Skeletal muscle tissue (tissue), 7 donors: ENCODE data around the genes ASB11, CA5B and ZRSR2.

GRCh38 chrX:13937197-13937733 lies 92.4 kb downstream of the GEMIN8 start:
- PRO-cap, 3 experiments: no peak in any of the 3 experiments
- RAMPAGE, long total RNA: no peak
- RRBS, 2 experiments: no CpG with 5 or more reads among the region's 12 CpGs

- PRO-cap, 3 experiments: no peak in any of the 3 experiments
- RAMPAGE, long total RNA: no peak
- RRBS, 2 experiments: no CpG with 5 or more reads among the region's 4 CpGs
These were observed 144.5 kb downstream of the GLRA2 start for GRCh38 chrX:14673691-14674335.

DNA sequence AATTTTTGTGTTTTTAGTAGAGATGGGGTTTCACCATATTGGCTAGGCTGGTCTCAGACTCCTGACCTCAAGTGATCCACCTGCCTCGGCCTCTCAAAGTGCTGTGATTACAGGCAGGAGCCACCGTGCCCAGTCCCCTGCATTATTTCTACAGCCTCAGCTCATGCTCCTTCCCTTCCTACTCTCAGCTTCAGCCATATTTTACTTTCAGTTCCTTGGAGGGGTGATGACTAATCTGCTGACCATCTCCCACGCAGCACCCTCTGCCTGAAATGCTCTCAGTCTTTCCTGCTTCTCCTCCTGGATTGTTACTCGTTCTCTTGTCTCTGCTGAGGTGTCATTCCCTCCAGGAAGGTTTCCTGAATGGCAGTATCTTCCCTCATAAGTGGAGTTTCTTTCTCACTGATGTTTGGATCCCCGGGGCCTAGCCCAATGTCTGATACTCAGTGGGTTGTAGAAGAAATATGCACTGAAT lies 63.3 kb downstream of the MOSPD2 start:
- PRO-cap, 3 experiments: no peak in any of the 3 experiments
- RAMPAGE, long total RNA: no peak
- RRBS, 2 experiments: no CpG with 5 or more reads among the region's 5 CpGs

DNA sequence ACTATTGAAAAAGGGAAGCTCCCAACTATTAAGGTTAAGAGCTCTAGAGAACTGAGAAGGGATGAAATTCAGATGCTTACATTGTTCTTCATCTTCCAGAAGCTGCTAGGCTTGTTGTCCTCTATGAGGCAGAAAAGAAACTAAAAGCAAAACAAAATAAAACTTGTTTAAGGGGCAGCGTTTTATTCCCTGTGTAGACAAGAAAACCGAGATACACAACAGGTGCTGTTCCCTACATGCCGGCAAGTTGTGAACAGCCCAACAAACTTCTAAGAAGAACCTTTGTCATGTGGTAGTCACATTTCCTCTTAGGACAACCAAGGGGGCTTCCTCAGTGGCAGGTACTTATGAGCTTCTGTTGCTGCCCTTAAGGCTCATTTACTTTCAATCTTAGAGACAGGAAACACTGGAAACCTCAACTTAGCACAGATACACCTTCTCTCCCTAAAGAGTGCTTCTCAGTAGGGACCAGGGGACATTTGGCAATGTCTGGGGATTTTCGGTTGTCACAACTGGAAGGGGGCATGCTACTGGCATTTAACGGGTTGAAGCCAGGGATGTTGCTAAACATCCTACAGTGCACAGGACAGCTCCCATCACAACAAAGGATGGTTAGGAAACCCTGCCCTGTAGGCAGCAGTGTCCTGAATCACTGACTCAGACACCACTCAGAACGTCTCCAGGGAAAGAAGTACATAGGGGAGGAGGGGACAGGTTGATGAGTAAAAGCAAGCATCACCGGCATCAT lies 111.1 kb downstream of the ASB9 start:
- PRO-cap, 3 experiments: no peak in any of the 3 experiments
- RAMPAGE, long total RNA: no peak
- RRBS, 2 experiments: no CpG with 5 or more reads among the region's 7 CpGs

DNA sequence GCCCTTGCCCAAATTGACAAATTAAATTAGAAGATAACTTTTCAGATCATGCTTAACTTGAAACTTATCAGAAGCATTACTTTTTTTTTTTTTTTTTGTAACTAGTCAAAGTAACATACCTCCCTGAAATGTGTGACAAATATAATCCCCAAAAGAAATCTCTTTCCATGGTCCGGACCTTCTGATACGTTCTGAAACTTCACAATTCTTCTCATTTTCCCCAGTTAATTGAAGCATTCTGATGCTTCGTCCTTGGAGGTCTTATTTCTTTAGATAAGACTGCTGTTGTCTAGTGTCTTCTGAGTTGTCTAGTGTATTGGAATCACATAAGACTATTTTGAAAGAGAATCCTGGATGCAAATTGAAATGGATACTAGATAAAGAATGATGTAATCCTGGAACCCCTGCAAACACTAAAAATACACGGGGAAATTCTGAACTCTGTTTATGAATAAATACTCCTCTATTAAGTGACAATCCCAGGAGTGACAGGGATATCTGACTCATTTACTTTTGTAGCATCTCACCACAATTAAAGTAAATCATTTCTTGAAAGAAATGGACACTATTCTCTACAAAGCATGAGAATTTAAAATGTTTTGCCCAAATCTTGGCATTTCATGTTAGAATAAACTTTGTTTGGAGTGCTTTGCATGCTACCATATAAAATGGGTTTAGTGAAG lies 1.0 kb downstream of the ASB11 start:
- PRO-cap, 3 experiments: peak in 1 of 3 experiments; most common plus-strand start position 482 of the sequence (in 1); most common minus-strand start position 310 of the sequence (in 1)
- RAMPAGE, long total RNA: no peak
- RRBS, 2 experiments: no CpG with 5 or more reads among the region's 4 CpGs

DNA sequence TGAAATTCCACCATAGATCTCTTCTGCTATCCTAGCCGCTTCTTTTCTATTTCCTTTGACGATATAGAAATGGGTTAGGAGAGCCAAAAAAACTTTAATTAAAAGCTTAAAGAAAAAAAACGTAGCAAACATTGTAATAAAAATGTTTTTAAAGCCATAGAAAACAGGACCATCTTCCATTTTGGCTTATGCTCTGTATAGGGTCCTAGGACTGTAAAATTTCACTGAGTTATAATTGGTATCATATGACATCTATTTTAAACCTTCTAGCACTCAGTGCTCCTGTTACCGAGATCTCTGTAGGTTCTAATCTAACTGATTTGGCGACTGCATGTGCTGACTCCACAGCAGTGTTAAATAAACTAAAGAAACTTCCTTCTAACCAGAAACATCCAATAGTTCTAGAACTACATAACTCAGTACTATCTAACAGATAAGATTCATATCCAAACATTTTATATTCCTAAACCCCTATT lies at the start of gene ASB11:
Gene ASB11 (minus strand): TSS at position 215 of the 476 bp plus-strand sequence.
- PRO-cap, 3 experiments: peak in 1 of 3 experiments; most common plus-strand start position 302 of the sequence (in 1); most common minus-strand start position 199 of the sequence (in 1)
- RAMPAGE, long total RNA: no peak
- RRBS, 2 experiments: no CpG with 5 or more reads among the region's 5 CpGs

DNA sequence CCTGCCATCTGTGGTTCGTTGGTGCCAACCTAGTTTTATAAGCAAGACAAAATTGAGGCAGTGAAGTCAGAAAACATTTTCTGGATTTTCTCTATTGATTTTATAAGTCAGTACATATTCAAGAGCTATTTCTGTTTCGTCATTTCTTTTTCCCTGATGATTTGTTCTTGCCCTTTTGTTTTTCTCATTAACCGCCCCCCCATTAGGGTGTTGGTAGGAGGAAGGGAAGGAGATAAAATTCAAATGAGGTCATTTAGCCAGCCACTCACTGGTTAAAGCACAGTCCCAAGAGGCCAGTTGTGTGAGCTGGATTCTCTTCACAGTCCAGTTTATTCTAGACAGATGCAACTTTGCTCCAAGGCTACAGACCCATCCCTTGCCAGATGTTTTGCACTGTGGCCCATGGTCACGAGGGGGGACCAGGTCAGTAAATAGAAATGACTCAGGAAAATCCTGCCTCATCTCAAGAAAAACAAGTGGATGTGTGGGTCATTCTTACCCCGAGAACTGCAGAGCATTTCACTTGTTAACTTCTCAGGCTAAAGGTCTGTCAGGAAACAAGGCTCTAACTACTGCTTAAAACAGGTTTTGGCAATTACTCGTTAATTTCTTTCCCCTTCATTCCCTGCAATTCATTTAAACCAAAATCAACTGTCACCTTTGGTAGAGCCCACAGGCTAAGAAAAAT lies 20.5 kb upstream of the VEGFD start:
- PRO-cap, 3 experiments: no peak in any of the 3 experiments
- RAMPAGE, long total RNA: no peak
- RRBS, 2 experiments: no CpG with 5 or more reads among the region's 6 CpGs

- PRO-cap, 3 experiments: no peak in any of the 3 experiments
- RAMPAGE, long total RNA: no peak
- RRBS, 2 experiments: no CpG with 5 or more reads among the region's 1 CpG
These were observed 30.2 kb upstream of the VEGFD start for GRCh38 chrX:15414560-15414759.

DNA sequence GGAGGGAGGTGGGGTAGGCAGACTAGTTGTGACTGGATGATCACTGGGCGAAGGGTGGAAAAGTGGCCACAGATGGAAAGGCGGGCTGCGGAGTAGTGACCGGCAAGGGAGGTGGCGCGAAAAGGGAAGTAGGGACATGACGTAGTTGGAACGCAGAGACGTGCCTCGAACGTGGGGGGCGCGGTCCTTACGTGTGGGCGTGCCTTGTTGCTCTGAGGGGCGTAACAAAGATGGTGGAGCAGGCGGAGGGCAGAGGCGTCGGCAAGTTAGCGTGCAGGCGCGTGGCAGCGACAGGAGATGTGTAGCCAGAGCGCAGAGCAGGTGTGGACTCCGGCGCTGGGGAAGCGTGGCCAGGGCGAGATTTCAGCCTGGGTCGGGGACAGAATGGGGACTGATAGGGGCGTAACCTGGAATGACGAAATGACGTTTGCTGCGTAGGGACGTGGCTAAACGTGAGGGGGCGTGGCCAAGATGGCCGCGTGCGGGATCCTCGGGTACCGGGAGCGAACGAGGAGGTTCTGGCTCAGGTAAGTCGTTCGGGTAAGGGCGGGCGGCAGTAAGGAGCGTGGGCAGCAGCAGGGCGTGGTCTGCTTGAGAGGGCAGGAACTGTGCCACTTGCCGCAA lies 10.8 kb upstream of the CLTRN start:
- PRO-cap, 3 experiments: peak in 3 of 3 experiments; most common plus-strand start position 227 of the sequence (in 1); most common minus-strand start position 86 of the sequence (in 1)
- RAMPAGE, long total RNA: no peak
- RRBS, 2 experiments: no CpG with 5 or more reads among the region's 50 CpGs

GRCh38 chrX:15694801-15695590 lies 30.4 kb upstream of the CLTRN start:
- PRO-cap, 3 experiments: no peak in any of the 3 experiments
- RAMPAGE, long total RNA: no peak
- RRBS, 2 experiments: no CpG with 5 or more reads among the region's 9 CpGs

- PRO-cap, 3 experiments: peak in 3 of 3 experiments; most common plus-strand start chrX:15738278 (in 2); most common minus-strand start chrX:15737948 (in 1)
- RAMPAGE, long total RNA: no peak
- RRBS, 2 experiments: 4% methylated on average over 16 to 17 of the region's 41 CpGs
These were observed at the start of gene CA5B for GRCh38 chrX:15737759-15738403. Gene CA5B (plus strand): TSS chrX:15738270.

DNA sequence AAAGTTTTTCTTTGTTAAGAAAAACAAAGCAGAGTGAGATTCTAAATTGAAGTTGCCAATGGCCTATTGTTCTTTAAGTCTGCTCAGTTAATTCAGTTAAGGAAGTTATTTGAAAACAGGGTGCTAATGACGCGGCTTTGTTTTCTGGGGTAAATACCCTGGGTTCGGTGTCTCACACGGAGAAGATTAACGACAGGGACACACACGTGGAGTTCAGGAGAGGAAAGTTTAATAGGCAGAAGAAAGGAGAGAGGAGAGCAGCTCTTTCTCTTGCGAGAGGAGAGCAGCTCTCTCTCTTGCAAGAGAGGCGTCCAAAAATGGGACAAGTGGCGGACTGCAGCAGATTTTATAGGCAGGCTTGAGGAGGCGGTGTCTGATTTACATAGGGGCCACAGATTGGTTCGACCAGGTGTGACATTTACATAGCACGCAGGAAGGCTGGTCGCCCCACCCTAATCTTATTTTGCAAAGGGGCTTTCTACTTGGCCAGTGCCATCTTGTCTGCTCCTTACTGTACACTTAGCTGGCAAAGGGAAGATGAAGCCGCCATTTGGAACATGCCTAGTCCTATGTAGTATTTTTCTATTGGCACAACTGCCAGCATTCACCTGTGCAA lies 9.7 kb downstream of the CA5B start:
- PRO-cap, 3 experiments: no peak in any of the 3 experiments
- RAMPAGE, long total RNA: no peak
- RRBS, 2 experiments: no CpG with 5 or more reads among the region's 14 CpGs

- PRO-cap, 3 experiments: no peak in any of the 3 experiments
- RAMPAGE, long total RNA: no peak
- RRBS, 2 experiments: no CpG with 5 or more reads among the region's 5 CpGs
These were observed 11.8 kb downstream of the CA5B start for GRCh38 chrX:15749734-15750326.

DNA sequence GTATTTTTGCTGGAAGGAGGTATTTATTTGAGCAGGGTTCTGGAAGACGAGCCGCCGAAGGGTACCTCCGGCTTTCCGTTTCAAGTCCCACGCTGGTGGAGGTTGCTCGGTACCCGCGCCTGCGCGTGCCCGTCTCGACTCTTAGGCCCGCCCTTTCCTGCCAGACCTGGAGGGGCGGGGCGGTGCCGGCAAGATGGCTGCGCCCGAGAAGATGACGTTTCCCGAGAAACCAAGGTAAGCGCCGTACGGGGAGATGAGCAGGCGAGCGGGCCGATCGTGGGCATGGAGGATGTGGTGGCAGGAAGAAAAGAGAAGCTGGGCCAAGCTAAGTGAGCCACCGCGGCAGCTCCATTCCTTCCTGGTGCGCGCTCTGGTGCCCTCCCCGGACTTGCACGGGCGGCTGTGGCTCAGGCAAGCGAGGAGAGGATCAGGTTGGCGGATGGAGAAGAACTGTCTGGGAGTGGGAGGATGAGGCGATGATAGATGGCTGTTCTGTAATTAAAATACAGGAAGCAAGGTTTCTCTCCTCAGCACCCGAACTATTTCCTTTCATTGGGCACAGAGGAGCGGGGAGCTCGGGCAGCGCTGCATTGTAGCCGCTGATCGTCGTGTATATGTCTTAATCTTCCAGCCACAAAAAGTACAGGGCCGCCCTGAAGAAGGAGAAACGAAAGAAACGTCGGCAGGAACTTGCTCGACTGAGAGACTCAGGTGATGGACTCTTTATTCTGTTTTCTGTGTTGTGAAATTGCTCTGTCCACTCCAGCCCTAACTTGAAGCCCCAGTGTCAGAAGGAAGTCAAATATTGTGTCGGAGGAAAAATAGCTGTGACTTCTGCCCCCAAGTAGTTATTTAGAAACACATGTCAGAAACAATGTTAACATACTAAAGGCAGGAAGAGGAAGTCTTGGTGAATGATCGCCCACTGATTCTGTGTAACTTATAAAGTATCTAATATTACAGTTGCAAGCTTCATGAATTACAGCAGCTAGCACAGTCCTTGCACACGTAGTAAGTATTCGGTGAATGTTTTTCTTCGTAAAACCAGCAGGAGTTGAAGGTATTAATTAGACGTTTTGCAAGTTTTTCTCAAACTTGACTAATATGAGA lies at the start of gene ZRSR2:
Gene ZRSR2 (plus strand): TSS at position 182 of the 1,110 bp plus-strand sequence.
- PRO-cap, 3 experiments: peak in 3 of 3 experiments; most common plus-strand start position 169 of the sequence (in 3); most common minus-strand start position 75 of the sequence (in 2)
- RAMPAGE, long total RNA: start-site peak on the plus strand centred at position 176 of the sequence, 14 bp wide, 453 and 122 reads in 2 replicates
- RRBS, 2 experiments: 2 to 4% methylated on average over 6 of the region's 56 CpGs

DNA sequence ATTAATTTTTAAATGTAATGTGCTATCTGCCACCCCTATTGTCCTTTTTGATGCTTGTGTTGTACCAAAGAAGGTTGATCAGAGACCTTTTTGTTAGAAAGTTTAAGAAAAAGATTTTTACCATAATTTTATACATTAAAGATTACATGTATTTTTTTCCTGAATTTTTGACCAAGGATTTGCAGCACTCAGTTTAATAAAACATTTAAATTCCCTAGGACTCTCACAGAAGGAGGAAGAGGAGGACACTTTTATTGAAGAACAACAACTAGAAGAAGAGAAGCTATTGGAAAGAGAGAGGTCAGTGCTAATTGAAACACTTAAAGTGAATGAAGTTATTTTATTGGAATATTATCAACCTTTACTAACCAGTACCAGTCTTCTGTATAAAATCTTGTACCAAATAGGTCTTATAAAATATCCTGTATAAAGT lies 9.4 kb downstream of the ZRSR2 start:
- PRO-cap, 3 experiments: no peak in any of the 3 experiments
- RAMPAGE, long total RNA: no peak

DNA sequence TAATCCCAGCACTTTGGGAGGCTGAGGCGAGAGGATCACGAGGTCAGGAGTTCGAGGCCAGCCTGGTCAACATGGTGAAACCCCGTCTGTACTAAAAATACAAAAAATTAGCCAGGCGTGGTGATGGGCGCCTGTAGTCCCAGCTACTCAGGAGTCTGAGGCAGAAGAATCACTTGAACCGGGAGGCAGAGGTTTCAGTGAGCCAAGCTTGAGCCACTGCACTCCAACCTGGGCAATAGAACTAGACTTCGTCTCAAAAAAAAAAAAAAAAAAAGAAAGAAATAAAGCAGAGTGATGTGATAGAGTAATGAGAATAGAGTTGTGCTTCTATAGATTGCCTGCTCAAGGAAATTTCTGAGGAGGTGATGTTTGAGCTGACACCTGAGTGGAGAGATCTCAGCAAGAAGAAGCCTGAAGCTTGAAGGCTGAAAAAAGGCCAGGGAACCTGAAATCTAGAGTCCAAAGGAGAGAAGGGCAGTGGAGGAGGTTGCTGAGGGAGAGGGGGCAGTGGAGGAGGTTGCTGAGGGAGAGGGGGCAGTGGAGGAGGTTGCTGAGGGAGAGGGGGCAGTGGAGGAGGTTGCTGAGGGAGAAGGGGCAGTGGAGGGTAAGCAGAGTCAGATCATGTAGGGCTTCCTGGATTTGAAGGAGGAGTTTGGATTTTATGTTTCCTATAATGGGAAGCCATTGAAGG lies 15.5 kb downstream of the ZRSR2 start:
- PRO-cap, 3 experiments: no peak in any of the 3 experiments
- RAMPAGE, long total RNA: no peak
- RRBS, 2 experiments: no CpG with 5 or more reads among the region's 8 CpGs

GRCh38 chrX:15854971-15855768 lies 557 bp upstream of the AP1S2 start:
- PRO-cap, 3 experiments: peak in 3 of 3 experiments; most common plus-strand start chrX:15855100 (in 3); most common minus-strand start chrX:15855238 (in 2)
- RAMPAGE, long total RNA: no peak
- RRBS, 2 experiments: 2% methylated on average over 22 of the region's 61 CpGs

- PRO-cap, 3 experiments: no peak in any of the 3 experiments
- RAMPAGE, long total RNA: no peak
- RRBS, 2 experiments: no CpG with 5 or more reads among the region's 2 CpGs
These were observed 93.0 kb upstream of the AP1S2 start for GRCh38 chrX:15947449-15948130.

DNA sequence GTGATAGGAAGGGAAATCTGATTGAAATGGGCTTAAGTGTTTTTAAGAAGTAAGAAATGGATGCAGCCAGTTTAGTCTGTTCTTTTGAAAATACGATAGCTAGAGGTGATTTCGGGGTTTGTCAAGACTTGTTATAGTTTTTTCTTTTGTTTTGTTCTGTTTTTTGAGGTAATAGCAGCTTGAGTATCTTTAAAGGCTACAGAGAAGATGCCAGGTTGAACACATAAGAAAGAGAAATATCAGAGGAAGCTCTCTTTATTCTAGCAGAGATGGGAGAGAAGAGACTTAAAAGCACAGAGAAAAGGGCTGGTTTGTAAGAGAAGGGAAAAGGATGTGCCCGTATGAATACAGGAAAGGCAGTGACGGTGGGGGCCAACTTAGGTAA lies 121.5 kb upstream of the S100G start:
- PRO-cap, 3 experiments: no peak in any of the 3 experiments
- RAMPAGE, long total RNA: no peak
- RRBS, 2 experiments: no CpG with 5 or more reads among the region's 4 CpGs

DNA sequence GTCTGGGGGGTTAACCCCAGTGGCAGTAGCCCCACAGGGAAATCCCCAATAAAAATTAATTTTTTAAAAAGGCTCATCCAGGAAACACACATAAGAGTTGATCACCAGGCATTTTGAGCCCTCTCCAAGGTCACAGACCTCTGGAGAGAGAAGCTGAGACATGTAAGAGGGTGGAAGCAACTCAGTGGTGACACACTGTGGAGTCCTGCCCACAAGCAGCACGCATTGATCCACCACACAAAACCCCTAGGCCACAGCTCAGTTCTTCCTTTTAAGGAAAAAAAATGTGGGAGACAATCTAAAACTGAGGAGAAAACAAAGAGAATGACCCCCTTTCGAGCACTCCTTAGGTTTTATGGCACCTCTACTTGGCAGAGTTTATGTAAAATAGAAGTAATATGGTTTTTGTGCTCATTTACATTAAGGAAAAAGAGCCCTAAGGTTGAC lies 71.7 kb upstream of the S100G start:
- PRO-cap, 3 experiments: no peak in any of the 3 experiments
- RAMPAGE, long total RNA: no peak
- RRBS, 2 experiments: no CpG with 5 or more reads among the region's 2 CpGs